AG09309 (cell line): ENCODE measurements around the genes SPCS3 and PRIMPOL.

DNA sequence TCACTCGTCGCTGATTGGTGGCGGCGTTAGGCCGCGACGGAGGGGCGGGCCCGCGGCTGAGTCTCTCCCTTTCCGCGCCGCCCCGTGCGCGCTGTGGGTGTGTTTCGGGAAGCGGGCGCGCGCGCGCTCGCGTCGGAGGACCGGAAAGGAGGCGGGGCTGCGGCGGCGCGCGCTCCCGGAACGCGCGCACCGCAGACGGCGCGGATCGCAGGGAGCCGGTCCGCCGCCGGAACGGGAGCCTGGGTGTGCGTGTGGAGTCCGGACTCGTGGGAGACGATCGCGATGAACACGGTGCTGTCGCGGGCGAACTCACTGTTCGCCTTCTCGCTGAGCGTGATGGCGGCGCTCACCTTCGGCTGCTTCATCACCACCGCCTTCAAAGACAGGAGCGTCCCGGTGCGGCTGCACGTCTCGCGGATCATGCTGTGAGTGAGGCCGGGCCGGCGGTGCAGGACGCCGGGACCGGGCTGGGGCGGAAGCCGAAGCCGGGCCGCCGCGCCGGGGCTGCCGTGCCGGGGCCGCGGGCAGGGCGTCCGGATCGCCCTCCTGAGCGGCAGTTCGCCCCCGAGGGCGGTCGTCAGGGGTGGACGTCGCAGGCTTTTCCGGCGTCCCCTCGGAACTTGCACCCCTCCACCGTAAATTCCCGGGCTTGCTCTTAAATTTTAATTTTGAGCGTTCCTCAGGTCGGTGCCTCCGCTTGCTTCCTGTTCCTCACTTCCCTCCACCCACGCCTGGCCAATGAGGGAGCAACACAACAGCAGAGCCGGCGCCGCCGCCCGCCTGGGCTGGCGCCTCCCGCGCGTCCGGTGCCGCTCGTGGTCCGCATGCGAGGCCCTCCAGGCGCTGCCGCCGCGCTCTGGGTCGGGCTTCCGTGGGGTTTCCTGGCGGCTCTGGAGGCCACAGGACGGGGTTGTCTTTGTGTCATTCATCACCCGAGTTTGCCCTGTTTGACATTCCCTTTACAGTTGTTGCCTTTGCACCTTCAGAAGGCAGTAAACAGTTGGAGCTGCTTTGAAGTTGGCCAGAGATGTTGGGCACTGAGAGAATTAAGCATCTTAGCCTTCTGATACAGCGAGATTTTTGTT lies at the start of gene SPCS3:
TSS of gene SPCS3 (plus strand) at position 172 of the 1,085 bp plus-strand sequence.
- RRBS: 1% methylated on average over 41 of the region's 130 CpGs

DNA sequence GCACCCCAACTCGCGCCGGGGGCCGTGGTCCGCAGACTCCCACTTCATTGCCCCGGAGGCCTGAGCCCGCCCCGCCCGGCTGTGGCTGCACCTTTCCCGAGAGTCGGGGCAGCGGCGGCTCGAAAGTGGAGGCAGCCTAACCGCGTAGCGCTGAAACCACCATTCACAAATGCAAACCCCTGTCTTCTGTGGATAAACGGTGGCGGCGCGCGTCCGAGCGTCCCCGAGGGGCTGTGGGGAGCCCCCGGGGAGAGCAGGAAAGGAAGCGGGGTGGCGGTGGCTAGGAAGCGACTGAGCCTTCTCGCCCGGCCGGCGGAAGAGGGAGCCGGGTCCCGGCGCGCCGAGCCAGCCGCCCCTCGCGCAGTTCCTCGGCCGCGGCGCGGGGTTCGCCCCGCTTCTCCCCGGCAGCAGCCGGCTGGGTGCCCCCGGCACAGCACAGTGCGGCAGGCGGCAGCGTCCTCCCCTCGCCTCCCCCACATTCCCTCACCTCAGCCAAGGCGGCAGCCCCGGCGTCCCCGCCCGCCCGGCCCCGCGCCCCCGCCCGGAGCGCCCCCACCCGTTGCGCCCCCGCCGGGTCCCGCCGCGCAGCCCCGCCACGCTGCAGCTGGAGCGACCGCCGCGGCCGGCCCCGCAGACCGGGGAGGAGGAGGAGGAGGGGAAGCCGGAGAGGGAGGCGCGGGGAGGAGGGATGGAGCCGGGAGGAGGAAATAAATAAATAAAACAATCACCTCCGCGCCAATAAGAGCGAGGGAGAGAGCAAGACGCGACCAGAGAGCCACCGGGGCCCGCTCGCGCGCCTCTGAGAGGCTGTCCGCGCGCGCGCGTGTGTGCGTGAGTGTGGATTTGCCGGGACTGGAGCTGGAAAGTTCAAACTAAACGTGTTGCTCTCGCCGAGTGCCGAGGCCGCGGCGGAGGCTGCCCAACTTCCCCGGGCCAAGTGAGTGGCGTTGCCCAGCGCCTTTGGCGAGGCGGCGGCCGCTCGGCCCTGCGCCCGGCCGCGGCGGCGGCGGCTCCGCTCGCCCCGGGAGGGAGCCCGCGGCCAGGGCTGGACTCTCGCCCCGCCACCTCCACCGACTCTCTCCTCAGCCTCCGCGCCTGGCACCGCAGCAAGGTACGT lies 2184.7 kb upstream of the TENM3 start:
- RRBS: 3% methylated on average over 70 of the region's 138 CpGs

DNA sequence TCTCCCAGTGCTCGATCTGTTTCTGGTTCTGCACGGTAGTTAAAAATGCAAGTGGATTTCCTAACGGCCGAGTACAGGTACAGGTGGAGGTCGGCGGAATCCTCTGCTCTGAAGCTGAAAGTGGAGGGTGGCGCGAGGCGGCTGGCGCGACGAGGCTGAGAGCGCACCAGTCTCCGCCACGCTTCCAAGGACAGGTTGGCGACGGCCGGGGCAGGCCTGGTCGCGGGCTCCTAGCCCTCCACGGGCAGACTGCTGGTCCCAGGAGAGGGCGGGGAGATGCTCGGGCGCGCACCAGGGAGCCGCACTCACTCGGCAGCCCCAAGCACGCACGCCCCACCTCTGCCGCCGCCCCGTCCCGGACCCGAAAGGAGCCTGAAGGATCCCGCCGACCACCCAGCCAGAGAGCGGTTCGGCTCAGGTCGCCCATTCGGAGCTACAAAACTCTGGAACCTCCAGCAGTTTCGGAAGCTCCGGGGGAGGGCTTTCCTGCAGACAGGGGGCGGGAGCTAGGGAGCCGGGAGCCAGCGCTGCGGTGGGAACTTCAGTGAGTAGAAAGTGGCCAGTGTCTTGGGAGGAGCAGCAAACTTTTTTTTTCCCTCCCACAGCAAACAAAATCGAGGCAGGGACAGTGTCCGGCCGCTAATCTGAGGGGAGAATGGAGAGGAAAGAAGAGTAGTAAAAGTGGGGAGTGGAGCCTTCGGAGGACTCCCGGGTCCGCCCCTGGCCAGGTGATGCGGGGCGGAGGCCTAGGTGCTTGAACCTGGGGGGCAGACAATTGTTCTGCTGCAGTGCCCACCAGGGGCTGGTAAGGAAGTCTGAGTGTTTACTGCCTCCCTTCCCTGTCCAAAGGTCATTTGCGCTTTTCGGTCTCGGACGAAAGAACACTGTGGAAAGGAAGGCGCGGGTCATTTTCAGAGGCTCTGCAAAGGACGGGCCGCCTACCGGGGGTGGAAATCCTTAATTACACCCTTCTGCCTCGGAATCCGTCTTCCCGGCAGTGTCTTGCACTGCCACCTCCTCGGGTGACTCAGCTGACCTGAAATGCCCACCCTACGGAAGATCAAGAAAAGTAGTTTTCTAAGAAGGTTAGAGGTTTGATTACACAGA lies 100.4 kb upstream of the TENM3 start:
- RRBS: 7% methylated on average over 7 of the region's 68 CpGs

- RRBS: no CpG with 5 or more reads among the region's 11 CpGs
Measured at GRCh38 chr4:182960047-182960551, 42.9 kb upstream of the DCTD start.

GRCh38 chr4:183097192-183097608 lies 1.9 kb upstream of the WWC2 start:
- RRBS: 87% methylated on average over 6 of the region's 17 CpGs

DNA sequence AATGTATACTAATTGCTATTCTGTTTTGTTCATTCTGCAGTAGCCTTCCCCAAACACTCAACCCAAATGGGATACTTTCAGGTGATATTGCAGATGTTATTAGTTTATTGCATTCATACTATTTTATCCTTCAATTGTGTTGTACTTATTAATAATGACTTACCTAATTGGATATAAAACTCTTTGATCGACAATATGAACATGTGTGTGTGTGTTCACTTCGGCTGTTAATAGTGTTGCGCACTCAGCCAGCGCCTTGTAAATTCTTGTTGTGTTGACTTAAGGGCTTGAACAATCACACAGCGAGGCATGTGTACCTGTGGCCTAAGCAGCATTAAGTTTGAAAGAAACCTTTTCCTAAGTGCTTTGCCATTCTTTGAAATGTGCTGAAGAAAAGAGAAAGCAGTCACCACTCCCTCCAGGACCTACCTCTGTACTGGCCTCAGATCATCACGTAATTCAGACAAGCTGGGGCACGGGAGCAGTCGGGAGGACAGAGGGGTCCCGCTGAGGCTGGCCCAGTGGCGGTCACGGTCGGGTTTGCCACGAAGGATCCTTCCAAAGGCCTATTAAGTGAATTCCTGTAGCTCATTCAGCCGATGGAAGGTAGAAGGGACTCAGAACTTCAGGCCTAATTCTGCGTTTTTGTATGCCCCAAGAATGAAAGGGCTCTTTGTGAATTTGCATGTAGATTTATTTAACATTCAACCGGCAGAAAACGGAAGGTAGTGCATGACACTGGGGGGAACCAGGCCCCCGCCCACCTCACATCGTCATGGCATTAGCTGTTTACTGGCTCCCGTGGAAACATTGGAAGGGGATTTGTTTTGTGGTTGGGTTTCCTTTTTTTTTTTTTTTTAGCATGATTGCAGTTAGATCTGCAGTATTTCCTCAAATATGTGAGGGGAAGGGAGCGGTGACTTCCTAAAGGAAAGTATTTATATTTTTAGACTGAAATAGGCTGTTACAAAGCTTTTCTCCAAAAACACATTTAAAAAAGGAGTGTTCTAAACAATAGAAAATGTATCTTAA lies 106.2 kb downstream of the TRAPPC11 start:
- RRBS: no CpG with 5 or more reads among the region's 21 CpGs

DNA sequence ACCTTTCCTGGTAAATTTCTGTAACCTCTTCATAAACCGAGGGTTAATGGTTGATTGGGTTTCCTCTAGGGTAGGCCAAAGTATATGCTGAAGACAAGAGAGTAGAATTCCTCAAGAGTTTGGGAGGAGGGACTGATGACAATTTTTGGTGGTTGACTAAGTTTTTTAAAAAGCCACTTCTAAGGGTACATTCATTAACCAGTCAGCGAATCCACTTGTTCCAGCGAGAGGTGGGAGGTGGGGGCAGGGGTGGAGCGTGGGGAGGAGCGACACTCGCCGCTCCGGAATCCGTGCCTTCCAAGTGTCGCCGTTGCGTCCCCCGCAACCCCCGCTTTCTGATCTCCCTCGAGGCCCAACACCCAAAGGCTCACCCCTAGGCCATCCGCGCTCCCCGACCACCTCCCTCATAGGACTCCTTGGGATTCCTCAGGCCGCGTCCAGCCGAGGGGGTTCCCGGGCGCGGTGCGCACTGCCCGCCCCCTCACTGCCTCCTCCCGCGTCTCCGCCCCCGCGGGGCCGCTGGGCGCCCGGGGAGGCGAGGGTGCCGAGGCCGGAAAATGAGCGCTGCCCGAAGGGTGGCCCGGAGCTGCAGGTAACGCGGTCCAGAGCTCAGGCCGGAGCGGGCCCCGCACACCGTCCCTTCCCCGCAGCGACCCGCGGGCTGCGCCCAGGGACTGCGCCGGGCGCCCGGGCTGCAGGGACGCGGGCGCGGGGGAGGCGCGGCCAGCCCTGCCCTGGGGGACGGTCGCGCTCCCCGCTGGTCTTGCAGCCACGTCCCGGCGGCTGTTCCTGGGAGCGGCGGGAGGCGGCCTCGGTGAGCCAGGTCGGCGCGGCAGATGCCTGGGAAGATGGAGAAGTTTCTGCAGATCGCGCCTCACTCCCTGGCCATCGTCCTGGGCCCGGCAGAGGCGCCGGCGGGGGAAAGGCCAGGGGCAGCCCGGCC lies 108.0 kb upstream of the STOX2 start:
- RRBS: 4% methylated on average over 36 of the region's 83 CpGs

GRCh38 chr4:184339387-184339766 lies 121.7 kb upstream of the ENPP6 start:
- RRBS: no CpG with 5 or more reads among the region's 1 CpG

DNA sequence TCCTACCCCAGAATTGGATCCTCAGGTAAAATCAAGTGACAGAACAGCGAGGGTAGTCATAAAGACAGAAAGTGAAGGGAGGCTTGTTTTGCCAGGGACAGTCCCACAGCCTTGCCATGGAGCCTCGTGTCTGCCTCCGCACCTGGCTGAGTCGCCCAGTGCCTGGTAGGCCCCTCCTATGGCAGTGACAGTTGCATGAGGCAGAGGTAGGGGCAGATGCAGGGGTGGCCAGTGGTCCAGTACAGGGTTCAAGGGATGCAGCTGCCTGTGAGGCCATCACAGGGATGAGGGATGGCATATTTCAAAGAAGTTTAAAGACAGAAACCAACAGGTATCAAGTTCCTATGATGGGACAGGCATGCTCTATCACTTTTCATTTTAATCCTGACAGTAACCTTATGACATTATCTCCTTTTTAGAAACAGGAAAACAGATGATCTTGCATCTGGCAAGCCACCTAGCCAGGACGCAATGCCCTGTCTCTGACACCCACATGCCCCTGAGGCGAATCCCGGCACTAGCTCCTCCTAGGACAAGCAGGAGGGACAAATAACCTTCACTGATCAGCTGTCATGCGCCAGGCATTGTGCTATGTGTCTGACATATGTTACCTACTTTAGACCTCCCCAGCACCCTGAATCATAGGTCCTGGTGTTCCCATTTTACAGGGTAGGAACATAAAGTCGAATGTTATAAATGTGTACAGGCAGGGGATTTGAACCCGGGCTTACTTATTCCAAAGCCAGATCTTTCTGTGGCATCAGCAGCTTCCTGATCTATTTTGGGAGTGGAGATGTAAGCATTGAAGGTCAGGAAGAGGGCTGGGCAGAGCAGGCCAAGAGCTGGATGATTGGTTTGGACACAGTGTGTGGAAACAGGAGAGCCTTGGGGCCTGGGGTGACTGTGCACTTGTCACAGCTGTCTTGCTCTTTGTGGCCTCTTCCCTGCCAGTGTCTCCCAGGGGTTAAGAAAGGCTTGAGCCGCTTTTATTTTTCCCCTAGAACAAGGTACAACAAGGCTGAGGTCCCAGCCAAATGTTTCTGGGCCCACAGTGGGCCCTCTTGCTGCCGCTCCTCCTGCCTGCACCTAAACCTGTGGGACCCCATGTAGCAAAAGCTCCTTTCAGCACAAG lies 127.6 kb upstream of the ENPP6 start:
- RRBS: no CpG with 5 or more reads among the region's 12 CpGs

- RRBS: 98% methylated on average over 5 of the region's 24 CpGs
Measured at GRCh38 chr4:184398761-184399501, 75.4 kb downstream of the IRF2 start.

DNA sequence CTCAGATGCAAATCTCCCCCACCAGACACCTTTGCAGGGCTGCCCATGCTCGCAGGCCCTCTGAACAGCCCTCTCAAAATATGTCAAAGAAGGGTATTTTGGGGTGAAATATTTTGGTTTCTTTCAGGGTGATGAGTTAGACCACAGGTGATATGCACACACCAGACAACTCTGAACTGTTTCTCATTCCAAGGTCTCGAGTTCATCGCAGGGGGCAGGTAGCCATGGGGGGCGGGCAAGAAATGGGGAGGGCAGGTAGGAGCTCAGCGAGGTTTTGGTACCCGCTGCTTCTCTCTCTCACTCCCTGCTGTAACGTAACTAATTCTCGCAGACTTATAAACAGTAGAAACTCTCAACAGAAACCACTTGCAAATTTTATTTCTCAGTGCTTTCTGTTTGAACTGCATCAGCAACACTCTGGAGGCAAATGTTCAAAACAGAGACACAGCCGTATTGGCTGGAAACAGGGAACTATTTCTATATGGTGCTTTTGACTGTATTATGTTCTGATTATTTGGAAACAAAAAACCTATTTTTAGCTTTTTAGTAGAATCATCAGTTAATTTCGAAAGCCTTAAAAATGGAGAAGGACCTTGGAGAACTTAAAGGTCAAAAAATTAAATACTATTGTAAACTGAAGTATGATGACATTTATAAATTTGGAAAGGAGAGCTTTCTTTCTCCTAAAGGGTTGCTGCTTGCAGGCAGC lies 32.1 kb downstream of the CASP3 start:
- RRBS: no CpG with 5 or more reads among the region's 10 CpGs

GRCh38 chr4:184647896-184649066 lies 966 bp downstream of the CASP3 start:
- RRBS: 2% methylated on average over 24 of the region's 65 CpGs

DNA sequence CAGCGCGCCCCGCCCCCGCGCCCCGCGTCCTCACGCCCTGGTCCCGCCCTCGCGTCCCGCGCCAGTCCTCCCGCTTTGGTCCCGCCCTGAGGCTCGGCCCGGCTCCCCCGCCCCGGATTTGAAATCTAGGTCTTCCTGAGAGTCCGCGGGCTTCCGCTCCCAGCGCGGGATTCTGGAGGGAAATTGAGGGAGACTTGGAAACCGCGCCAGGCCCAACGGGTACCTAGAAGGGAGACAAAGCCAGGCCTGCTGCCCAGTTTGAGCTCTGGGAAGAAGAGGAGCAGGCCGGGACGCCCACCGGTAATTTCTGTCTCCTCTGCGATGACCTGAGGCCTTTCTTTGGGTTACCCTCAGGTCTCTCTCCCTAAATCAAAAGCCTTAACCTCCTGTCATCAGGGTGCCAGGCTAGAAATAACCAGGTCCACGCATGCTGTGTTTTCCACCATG lies at the start of gene PRIMPOL:
TSS of gene PRIMPOL (plus strand) at position 130 of the 447 bp plus-strand sequence.
- RRBS: no CpG with 5 or more reads among the region's 32 CpGs

DNA sequence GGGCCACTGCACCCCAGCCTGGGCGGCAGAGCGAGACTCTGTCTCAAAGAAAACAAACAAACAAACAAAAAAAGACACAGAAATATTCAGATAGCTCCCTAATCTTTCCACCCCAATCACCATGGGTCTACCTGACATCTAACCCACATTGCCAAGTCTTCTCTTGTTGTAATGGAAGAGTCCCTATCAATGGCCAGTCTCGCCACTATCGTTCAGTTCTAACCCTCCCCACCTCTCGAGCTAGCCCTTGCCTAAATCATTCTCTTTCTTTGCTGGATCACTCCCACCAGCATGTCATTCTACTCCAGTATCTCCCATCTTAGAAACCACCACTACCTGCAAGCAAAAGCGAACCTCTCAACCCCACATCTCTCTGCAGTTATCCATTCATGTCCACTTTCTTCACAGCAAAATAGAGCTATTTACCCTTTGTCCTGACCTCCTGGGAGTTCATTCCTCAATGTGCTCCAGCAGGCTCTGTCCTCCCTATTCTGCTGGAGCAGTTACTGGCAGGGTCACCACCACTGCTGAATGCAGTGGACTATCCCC lies 16.2 kb upstream of the CENPU start:
- RRBS: no CpG with 5 or more reads among the region's 6 CpGs

DNA sequence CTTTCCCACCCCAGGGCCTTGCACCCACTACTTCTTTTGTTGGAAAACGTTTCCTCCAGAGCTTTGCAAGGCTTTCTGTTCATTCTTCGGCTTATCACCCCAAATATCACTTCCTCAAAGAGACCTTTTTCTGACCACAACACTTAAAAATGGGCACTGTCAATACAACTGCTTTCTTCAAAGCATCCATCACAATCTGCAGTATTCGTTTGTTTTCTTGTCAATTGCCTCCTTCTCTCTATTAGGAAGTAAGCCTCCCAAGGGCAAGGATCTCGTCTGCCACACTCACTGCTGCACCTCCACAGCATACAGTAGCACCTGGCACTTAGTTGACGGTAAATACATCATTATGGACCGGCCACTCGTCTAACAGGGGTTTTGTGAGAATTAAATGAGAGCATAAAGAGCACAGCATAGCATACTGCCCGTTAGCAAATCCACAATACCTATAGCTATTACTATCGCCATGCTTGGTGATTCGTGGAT lies 17.8 kb upstream of the CENPU start:
- RRBS: no CpG with 5 or more reads among the region's 10 CpGs

DNA sequence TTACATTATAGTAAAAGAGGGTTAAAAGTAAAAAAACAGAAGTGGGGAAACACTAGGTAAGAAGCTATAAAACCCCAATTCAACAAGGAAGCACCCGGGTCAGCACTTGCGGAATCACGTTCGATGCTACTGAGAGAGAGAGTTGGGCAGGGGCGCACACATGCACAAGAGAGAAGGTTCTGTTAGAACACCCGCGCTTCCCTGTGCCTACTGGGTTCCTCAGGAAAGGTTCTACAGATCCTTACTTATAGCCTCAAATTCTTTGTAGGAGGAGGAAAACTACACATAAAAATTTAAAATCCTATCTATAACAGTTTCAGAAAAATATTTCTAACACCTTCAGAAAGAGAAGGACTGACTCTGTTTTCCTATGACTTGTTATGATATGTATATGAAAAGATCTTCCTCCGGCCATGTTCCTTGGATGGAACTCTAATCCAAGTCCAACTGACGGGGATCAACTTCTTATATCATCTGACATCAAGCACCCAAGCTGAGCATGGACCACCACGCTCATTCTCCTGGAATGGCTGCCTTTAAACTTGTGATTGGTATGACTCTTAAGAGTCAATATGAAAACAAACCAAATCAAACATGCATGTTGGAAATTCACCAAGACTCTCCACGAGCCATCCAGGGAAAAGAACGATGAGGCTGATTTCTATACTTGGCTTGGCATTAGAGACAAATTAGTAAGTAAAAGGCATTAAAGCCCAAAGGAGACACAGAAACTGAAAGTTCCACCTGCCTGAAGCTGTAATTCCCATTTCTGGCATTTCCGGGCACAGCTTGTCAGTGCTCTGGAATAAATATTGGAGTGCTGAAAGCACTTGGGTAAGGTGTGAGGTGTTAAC lies 41.8 kb upstream of the CENPU start:
- RRBS: no CpG with 5 or more reads among the region's 13 CpGs

GRCh38 chr4:184782052-184782697 lies 43.6 kb downstream of the ACSL1 start:
- RRBS: no CpG with 5 or more reads among the region's 6 CpGs

DNA sequence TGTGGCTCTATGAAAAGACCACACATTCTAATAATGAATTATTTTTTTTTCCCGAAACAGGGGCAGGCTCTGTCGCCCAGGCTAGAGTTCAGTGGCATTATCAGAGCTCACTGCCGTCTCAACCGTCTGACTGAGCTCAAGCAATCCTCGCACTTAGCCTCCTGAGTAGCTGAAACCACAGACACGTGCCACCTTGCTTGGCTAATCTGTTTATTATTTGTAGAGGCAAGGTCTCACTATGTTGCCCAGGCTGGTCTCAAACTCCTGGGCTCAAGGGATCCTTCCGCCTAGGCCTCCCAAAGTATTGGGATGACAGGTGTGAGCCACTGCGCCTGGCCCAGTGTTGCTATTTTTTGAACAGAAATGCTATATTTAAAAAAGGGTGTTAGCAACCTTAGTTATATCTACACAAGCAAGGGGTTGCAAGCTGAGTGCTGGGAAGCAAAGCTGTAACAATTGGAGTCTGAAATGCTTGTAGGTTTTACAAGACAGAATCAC lies 33.3 kb downstream of the ACSL1 start:
- RRBS: no CpG with 5 or more reads among the region's 8 CpGs

GRCh38 chr4:184805995-184806677 lies 19.6 kb downstream of the ACSL1 start:
- RRBS: no CpG with 5 or more reads among the region's 6 CpGs

DNA sequence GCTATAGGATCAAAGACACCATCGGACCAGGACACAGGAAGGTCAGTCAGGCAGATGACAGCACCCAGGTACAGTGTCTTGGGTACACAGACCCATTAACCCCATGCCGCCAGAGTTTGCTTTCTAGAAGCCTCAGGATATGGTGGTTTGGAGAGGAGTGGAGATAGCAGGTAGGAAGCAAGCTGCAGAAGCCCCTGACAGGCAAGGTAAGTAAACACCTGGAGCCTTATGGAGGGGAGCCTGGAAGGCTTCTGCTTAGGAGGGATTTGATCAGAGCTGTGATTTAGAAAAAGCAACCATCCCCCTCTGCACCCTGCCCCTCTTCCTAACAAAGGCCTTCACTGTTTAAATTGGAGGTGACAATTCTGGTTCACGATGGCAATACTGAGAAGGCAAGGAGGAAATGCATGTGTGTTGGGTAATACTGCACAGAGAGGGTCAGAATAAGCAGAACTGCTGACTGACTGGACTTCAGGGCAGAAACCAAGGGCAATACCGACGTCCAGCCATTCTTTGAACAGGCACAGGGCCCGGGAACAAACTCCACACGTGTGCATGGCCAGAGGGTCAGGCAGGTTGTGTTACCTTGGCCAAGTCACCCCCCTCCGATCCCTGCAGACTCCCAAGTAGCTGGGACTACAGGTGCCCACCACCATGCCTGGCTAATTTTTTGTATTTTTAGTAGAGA lies 6.1 kb downstream of the ACSL1 start:
- RRBS: no CpG with 5 or more reads among the region's 8 CpGs